Pericardium fibroblast (primary cell): ENCODE data around the gene KLF4.

DNA sequence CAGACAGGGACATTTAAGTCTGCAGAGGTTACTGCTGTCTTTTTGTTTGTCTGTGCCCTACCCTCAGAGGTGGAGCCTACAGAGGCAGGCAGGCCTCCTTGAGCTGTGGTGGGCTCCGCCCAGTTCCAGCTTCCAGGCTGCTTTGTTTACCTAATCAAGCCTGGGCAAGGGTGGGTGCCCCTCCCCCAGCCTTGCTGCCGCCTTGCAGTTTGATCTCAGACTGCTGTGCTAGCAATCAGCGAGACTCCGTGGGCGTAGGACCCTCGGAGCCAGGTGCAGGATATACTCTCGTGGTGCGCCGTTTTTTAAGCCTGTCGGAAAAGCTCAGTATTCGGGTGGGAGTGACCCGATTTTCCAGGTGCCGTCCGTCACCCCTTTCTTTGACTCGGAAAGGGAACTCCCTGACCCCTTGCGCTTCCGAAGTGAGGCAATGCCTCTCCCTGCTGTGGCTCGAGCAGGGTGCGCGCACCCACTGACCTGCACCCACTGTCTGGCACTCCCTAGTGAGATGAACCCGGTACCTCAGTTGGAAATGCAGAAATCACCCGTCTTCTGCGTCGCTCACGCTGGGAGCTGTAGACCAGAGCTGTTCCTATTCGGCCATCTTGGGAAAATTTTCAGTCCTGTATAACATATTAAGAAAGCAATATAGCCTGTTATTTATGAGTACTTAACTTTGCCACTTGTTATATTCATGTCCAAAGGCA is 485.0 kb upstream of the GRIN3A start:
- RAMPAGE, long total RNA, result no peak

DNA sequence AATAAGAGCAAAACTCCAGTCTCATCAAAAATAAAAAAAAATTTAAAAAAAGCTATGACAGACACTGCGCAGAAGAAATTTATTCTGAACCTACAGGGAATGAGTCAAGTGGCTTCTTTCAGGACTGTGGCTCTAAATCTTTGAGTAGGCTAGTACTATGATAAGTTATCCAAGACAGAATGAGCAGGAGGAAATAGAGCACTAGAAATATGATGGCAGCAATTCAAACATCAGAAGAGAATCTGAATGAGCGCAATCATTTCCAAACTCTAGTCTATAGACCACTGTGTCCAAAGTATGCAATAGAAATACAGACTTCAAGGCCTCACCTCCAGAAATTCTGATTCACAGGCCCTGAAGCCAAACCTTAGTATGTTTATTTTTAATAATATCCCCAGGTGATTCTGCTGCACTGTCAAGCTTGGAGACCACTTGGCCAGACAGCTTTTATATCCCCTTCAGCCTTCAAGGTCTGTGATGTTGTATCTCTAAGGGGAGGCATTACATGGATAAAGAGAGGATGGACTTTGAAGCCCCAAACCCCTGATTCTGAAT is 51.1 kb downstream of the NIPSNAP3B start:
- RAMPAGE, long total RNA, result no peak

GRCh38 chr9:104818477-104818905 is 54.6 kb downstream of the NIPSNAP3B start:
- RAMPAGE, long total RNA, result no peak

GRCh38 chr9:104879677-104880151 is 48.2 kb downstream of the ABCA1 start:
- RAMPAGE, long total RNA, result no peak

DNA sequence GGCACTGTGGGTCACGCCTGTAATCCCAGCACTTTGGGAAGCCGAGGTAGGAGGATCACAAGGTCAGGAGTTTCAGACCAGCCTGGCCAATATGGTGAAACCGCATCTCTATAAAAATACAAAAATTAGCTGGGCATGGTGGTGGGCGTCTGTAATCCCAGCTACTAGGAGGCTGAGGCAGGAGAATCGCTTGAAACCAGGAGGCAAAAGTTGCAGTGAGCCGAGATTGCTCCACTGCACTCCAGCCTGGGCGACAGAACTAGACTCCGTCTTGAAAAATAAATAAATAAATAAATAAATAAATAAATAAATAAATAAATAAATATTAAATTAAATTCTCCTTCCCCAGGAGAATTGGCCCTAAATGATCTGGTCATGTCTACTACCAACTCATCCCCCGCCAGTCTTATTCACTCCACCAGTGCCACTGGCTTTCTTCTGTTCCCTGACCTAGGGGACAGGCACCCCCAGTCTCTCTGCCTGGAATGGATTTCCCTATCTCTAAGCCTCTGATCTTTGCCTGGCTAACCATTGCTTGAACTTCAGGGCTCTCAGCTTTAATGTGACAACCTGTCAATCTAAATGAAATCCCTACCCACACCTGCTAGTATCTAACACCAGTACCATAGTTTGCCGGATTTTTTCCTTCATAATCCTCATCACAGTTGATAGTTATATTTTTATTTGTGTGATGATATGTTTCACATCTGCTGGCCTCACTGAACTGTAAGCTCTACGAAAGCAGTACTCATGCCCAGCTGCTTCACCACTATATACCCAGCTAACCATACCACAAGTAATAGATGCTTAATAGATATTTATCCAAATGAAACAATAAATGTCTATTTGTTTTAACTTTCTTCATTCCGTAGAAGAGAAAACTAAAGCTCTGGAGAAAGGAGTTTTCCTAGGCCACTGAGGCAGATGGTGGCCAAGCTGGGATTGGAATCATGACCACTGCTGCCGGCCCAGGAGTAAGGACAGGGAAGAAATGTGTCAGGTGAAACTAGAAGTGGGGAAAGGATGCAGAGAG is 29.4 kb downstream of the ABCA1 start:
- RAMPAGE, long total RNA, result no peak

DNA sequence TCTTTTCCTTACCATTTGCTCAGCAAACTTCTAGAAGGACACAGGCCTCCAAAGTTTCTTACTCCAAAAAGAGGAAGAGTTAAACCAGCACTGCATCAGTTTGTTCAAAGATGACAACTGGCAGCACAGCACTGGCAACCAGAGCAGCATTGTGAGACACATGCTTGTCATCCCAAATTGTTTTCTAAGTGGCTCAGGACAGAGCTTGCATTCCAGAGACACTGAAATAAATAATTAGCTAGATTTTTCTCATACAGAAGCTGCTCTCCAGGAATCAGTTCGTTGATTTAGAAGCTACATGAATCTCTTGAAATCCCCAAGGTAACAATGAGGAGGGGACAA is 22.5 kb downstream of the ABCA1 start:
- RAMPAGE, long total RNA, result no peak

GRCh38 chr9:104923060-104923646 is 4.8 kb downstream of the ABCA1 start:
- RAMPAGE, long total RNA, result no peak

DNA sequence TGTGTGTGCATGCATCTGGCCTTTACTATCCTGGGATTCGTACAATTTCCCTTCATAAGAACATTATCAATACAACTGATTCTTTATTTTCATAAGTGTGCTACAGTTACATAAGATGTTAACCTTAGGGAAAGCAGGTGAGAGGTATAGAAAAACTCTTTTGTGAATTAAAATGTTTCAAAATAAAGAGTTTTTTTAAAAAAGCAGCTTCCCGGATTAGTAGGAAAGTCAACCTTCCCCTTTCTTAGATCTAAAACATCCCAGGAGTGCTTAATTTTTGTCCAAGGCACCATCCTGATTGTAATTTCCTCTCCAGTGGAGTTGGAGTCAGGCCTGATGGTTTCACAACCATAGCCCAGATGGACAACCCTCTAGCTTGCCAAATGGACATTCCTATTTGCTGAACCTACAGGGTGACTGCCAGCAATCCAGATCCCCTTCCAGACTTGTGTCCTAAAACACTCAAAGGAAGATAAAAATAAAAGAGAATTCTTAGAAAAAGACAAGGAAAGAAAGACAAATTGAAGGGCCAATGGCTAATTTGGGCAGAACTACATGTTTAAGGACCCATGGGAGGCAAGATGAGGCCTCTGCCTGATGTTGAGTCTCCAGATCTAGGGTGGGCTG is 38.7 kb upstream of the SLC44A1 start:
- RAMPAGE, long total RNA, result no peak

DNA sequence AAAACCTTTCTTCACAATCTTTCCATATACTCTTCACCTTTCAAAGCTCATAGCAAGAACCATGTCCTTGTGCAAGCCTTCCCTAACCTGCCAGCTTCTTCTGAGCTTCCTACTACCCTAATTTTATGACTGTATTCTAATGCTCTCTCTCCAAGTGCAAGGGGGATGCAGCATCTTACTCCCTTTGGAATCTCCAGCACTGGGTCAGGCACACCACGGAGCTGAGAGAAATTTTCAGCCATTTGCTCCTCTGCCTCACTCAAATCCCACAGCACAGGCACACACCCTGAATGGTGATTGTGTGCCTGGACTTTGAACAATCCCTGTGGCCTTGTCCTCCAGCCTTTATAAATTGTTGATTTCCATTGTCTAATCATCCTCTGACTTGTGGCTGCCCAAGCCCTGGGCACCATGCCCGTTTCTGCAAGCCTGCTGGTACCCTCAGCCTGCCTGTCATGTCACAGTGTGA is 28.2 kb upstream of the SLC44A1 start:
- RAMPAGE, long total RNA, result no peak

- RAMPAGE, long total RNA, result no peak
These were observed 29.3 kb upstream of the FSD1L start for GRCh38 chr9:105418524-105418976.

GRCh38 chr9:105581425-105581837 is 23.5 kb downstream of the FKTN start:
- RAMPAGE, long total RNA, result no peak

DNA sequence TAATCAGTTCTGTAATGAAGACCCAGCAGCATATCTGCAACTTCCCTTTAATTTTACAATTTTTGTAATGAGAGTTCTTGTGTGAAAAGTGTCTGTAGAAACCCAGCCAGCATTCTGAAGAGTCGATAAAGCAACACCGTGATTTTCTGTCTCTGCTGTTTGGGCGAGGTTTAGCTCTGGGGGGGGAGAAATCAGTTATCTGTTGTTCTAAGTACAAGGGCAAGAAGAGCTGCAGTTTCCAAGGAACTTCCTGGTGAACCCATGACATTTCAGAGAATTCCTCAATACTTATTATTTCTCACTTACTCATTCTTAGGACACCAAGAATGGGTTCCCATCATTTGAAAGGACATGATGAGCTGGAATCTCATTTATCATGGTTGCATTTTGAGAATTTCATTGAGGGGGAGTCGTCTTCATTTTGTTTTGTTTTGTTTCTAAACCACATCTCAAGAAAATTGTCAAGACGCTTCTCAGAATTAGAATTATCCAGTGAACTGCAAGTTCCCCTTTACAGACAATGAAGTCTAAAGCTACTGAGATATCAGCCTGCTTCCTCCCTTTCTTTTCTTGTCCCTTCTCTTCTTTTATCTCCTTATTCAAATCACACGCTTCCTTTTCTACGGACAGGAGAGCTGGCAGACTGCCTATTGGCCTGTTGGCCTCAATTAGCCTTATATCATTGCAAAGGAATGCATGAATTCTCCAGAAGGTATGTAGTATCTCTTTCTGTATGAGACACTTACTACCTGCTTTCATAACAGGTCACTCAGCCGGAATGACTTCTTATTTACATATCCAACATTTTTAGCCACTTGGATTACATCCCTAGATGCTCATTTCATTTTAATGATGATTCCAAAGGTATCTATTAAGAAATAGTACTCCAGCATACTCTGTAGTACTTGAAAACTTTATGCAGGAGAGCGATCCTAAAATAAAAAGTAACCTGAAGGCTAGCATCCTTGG is 53.7 kb downstream of the ZNF462 start:
- RAMPAGE, long total RNA, result no peak

- RAMPAGE, long total RNA, result no peak
These were observed 57.2 kb downstream of the ZNF462 start for GRCh38 chr9:106919969-106920724.

GRCh38 chr9:107142839-107143378 is 140.2 kb upstream of the RAD23B start:
- RAMPAGE, long total RNA, result no peak

DNA sequence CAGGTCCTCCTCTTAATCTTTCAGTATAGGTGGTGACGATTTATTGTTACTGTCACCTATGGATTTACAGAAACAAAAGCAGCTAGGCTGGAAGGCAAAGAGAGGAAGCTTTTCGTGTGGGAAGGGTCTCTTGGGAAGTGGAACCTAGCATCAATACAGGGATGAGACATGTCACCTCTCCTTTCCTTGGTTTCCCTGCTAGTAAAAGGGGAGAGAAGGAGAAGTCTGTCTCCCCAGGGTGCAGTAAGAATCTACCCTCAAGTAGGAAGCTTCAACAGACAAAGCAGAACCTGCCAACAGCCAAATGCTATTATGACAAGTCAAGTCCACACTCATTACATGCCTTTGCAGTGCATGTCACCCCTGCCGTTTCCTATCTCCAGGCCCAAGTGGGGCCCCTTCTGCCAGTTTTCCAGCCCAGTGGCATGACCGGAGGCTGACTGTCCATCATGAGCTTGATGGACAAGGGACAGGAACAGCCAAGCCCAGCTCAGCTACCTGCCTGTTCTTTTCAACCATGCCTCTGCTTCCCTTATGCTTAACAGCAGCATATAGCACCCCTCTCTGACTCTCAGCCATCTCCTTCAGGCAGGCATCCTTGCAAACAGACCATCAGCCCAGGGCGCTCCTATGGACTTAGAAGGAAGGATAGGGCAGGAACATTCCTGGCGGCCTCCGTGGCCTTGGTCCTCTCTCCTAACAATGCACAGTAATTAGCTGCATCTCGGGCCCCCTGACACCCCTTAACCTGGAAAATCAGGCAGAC is 107.2 kb upstream of the RAD23B start:
- RAMPAGE, long total RNA, result no peak

GRCh38 chr9:107221819-107222742 is 61.0 kb upstream of the RAD23B start:
- RAMPAGE, long total RNA, result no peak

DNA sequence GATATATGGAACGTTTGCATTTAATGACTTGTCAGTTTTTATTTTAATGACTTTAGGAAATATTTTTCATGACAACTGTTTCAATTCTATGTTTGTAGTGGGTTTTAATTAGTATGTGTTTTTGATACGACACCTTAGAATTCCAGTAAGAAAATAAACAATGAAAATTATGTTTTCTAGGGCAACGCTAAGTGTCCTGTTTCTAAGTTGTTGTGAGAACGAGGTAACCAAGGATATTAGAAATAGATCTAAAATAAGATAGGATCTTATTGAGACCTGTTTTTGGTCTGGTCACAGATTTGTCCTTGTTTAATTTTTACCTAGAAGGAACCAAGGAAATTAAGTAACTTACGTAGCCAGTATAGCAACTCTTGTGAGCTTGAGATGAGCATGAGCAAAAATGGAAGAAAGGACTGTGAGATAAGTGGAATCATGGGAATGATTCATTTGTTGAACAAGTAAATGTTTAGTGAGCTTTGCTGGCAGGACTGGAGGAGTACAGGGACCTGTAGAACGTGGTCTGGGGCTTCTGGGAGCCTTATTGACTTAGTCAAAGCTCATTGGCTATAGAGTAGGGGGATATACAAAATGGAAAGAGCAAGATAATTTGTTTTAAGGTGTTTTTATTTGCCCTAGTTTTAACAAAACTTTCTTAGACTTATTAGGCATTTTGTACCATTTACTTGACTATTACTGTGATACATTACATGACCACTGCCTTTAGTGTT is 2.9 kb downstream of the RAD23B start:
- RAMPAGE, long total RNA, result no peak

DNA sequence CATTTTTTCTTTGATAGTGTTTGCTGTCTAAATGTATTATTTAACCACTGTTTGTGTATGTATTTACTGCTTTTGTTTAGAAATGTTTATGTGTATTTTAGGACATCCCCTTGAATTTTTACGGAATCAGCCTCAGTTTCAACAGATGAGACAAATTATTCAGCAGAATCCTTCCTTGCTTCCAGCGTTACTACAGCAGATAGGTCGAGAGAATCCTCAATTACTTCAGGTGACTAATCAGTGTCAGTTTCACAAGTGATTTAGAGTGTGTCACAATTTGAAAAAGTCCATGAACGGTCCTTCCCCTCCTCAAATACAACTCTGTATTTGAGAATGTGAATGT is 40.7 kb downstream of the RAD23B start:
- RAMPAGE, long total RNA, result no peak

GRCh38 chr9:107489708-107489923 is at the start of gene KLF4:
Gene KLF4 (minus strand): TSS chr9:107489769.
- RAMPAGE, long total RNA, result no peak

DNA sequence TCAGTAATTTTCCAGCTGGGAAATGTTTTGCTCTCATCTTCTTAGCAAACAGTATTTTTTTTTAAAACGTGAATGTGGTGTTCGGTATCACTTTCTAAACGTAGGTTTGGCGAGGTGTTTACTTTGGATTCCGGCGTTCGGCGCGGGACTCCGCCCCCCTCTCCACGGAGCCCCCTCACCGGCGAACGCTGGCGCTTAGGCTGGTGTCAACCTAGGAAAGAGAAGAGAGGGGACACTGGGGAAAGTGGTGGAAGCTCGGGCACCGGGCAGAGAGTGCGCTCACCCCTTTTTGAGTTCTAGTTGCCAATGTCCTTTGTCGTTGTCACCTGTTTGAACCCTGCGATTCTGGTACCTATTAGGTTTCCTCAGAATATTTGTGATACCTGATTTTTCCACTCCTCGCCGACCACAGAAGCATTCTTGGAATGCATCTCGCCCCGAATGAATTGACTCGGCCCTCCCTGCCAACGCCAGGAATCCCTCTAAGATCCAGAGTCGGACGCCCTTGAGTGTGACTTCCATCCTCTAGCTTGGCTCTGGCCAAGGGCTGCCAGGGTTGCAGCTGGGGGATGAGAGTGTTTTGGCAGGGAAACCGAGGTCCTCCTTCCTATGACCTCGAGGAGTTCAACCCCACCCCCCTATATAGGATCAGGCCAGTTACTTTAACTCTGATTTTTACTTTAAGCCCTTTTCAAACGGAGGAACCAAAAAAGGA is 2.0 kb upstream of the KLF4 start:
- RAMPAGE, long total RNA, result no peak